NB4 (cell line): ENCODE measurements around a stretch of chr11.

DNA sequence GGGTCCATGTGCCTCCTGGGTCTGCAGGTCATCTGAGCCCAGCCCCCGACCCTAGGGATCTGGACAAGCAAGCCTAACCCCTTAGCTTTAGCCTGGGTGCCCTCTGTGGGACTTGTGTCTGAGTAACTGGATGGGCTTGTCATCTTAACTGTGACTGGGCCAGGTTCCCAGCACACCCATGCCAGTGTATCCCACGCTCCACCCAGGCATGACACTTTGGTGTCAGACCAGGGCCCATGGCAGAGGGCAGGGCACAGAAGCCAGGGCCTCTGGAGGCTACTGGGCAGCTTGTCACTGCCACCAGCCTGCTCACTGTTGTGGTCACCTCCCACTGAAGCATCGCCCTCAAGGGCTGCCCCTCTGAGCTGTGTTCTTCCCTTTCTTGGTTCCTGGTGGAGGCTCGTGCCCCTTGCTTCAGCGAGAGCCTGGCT, 80.7 kb downstream of the ST3GAL4 start:
- RRBS: no CpG with 5 or more reads among the region's 5 CpGs

DNA sequence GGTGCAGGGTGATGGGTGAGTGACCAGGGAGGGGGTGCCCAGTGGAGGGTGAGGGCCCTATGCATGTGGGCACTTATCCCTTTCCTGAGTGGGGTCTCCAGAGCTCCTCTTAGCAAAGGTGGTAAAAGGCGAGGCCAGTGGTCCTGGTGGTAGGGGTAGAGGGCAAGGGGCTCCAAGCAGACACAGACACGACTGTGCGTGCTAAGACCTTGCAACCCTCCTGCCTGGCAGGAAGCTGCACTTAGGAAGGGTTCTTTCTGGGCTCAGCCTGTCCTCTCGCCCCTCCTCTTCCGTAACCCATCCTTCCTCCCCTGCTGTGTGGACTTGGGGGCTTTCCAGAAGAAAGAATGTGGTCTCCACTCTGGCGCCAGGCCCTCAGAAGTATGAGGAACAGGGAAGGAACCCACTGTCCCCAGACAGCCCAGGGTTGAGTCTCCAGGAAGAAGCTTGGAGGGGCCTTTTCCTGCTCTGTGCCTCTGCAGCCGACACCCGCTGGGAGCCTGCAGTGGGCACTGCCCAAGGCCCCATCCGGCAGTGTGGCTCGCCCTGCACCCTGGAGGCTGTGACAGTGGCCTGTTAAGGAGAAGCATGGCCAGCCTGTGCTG, 112.5 kb downstream of the ST3GAL4 start:
- RRBS: no CpG with 5 or more reads among the region's 10 CpGs

DNA sequence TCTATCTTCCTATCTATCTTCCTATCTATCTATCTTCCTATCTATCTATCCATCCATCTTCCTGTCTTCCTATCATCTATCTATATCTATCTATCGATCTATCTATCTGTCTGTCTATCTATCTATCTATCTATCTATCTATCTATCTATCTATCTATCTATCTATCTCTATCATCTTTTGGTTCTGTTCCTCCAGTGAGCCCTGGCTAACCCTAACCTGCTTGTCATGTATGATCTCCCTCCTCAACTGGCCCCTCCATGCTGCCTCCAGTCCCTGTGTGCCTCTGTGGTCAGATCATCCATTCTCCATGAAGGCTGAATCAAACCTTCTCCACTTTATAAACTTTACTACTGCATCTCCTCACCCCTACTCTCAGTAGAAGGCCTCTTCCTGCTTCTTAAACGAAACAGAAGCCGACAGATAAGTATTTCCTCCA, 78.5 kb downstream of the KIRREL3 start:
- RRBS: no CpG with 5 or more reads among the region's 3 CpGs

GRCh38 chr11:126990268-126990833, 10.2 kb downstream of the KIRREL3 start:
- RRBS: no CpG with 5 or more reads among the region's 18 CpGs

DNA sequence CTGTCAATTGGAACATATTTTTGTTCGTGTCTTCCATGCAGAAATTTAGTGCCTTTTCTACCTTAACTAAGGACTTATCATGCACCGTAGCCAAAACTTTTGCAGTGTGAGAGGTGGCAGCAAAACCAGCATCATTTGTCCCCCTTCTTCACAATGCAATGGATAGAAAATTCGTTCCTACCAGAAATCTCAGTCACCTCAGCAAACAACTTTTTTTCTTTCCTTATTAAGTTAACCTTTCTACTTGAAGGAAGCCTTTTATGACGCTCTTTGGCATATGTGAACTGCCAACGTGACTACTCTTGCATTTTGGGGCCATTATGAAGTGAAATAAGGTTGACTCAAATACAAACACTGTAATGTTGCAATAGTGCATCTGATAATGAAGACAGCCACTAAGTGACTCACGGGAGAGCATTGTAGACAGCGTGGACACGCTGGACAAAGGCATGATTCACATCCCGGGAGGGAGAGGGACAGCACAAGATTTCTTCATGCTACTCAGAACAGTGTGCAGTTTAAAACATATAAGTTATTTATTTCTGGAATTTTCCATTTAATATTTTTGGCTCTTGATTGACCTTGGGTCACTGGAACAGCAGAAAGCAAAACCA, 560.8 kb downstream of the ETS1 start:
- RRBS: no CpG with 5 or more reads among the region's 9 CpGs

GRCh38 chr11:128300644-128301336, 286.6 kb downstream of the ETS1 start:
- RRBS: no CpG with 5 or more reads among the region's 3 CpGs

GRCh38 chr11:128304667-128305452, 282.5 kb downstream of the ETS1 start:
- RRBS: no CpG with 5 or more reads among the region's 7 CpGs

- RRBS: no CpG with 5 or more reads among the region's 24 CpGs
These were observed 262.9 kb downstream of the ETS1 start for GRCh38 chr11:128324047-128325331.

DNA sequence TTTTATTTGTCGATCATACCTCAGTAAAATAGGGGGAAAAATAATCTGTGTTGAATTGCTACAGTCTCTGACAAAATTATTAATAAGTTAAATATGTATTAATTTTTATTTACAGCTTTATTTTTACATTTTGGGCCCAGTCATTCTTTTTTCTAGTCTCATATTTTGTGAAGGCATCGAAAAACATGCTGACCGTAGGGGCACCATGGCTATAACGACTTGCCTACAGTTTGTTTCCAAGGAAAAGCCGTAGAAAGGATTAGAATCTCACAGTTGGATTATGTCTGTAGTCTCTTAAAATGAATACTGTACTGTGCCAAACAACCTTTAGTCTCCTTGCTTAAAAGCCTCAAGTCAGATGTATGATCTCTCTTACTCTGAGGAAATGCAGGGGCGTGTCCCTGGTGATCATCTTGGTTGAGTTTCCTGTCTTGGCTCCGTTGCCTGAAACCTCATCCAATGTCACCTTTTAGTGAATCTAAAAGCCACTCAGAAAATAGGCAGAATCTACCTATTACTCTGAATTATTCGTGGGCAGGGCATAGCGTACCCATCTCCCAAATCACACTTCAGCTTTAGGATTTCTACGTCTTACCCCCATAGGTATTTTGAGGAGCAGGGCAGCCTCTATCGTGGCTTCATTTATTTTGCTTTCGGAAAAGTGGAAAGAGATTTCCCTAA, 246.1 kb downstream of the ETS1 start:
- RRBS: no CpG with 5 or more reads among the region's 12 CpGs

- RRBS: no CpG with 5 or more reads among the region's 12 CpGs
These were observed 164.8 kb downstream of the ETS1 start for GRCh38 chr11:128422414-128423147.

GRCh38 chr11:128513868-128514894, 73.2 kb downstream of the ETS1 start:
- RRBS: no CpG with 5 or more reads among the region's 7 CpGs

DNA sequence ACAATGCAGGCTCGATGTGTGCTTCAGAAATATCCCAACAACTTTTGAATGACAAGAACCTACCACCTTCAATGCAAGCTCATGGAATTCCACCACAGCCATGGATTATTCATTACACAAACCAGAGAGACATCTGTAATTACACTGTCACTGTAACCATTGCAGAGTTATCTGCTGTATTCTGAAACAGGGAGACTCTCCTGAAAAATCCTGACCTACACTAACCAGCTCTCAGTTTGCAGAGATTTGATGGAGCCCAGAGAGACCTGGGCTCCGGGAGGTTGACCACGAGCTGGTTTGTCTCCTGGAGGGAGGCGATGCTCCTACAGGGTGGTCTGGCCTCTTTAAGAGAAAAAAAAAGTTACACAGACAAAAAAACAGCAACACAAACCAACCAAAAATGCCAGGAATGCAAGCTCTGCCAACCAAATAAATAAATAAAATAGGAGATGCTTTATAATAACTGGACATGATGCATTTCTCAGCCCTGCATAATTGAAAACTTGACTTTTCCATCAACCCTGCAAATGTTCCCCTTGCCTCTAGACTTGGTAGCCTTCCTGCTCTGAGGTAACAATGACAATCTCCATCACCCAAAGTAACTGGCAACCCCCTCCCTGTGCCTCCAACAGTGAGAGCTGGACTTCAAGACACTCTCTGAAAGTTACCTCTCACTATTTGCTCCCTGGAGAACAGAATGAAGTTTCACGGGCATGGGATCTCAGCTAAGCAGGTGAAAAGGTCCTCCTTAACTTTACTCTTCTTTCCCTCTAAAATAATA, 69.7 kb downstream of the ETS1 start:
- RRBS: no CpG with 5 or more reads among the region's 5 CpGs

DNA sequence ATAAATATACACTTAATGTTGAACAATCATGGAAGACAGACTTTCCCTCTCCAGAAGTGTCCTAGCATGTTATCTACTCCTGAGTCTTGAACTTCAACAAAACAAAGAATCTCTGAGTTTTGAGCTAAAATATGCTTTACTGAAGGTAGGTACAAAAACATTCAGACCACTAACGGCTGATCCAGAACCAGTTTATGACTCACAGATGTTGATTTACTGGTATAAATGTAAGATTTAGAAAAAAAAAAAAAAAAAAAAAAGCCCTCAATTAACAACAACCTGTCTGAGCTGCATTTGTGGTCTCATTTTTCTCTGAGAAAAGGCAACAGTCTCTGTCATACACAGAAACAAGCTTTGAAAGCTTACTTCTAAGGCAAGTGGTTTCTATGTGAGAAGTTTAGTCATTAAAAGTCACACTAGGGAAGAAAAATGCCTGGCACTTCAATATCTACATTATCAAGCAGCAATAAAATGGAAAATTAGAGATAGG, 61.9 kb downstream of the ETS1 start:
- RRBS: no CpG with 5 or more reads among the region's 1 CpG

DNA sequence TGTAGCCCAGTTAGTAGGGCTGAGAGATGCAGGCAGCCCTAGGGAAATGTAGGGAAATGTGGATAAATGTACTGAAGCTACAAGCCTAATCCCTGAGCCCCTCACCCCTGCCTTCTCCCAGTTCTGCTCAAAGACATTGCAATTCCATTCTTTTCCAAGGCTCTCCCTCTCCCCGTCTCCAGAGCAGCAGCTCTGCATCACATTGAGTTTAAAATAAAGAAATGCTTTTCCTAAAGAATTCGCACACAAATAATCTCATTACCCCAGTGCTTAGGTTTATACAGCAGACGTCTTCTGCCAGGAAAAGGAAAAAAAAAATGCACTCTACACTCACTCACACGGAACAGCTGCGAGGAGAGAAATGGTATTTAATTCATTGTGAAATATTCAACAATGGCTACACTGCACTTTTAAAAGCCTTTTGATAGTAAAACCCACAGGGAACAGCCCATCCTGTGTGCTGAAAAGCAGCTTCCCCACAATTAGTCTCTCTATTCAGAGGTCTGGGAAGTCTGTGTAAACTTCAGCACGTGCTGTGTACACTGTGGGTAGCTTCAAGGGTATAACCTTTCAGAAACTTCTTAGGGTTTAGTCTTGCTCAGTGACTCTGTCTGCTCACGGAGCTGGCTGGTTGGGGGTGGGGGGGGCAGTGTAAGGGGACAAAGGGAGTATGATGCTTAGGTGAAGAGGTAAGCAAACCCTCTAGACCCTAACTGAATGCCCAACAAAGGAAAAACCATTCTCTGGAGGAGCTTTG, 42.8 kb downstream of the ETS1 start:
- RRBS: no CpG with 5 or more reads among the region's 7 CpGs

- RRBS: no CpG with 5 or more reads among the region's 12 CpGs
These were observed 22.9 kb downstream of the FLI1 start for GRCh38 chr11:128716596-128717357.

- RRBS: no CpG with 5 or more reads among the region's 13 CpGs
These were observed 32.1 kb downstream of the FLI1 start for GRCh38 chr11:128725707-128726727.

DNA sequence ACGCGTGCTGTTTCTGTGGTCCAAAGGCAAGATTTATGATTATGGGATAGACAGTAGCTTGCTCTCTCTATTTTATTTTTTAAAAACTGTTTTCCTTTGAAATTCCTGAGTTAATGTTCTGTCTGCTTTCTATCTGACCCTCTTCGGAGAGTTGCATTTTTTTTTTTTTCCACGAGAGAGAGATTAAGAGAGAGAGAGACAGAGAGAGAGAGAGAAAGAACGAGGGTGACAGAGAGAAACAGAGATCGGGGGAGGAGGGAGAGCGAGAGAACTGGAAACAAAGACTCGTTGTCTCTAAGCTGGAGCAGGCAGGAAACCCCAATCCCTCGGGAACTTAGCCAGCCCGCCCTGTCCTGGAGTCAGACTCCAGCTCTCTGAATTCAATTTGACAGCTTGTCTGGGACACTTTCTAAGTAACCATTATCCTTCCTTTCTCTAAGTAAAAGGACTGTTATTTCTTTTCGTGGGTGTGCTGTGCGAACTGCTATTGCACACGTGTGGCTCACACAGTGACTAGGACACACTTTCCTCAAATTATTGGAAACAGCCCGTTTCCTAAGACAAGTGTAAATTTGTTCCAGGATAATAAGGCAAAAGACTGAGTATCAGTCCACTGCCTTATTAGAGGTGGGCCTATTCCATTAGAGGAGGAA, 76.9 kb downstream of the KCNJ1 start:
- RRBS: no CpG with 5 or more reads among the region's 14 CpGs

DNA sequence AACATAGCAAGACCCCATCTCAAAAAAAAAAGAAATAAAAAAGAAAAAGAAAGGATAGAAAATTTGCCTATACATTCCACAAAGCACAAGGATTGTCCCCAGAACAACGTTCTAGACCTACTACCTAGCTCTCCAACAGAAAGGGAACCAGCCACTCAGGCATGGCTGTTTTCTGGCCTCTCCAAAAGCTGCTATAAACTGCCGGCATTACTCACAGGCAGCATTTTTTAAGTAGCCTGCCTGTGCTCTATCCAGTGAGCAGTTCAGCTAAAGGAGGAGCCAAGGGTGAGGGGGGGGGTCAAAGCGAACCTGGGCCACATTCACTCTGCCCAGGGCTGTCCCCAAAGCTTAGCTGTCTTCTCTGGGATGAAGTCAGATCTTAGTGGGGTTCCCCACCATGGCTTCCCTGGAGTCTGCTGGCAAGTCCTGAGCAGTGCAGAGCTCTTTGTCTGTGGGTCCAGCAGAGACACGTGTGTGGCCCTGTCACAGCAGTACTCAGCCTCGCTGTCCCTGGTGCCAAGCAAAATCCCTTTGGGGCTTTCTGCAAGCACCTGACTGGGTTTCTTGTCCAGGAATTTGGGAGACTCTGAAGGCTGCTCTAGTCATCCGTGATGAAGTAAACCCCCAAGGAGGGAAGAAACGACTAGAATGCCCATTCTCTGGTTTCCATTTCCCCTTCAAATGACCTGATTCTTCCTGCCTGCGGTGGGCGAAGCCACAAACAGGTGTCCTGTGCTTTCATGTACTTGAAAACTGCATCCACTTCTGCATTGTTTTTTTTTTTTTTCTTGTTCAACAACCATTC, 2.5 kb downstream of the KCNJ5 start:
- RRBS: no CpG with 5 or more reads among the region's 9 CpGs

- RRBS: 40% methylated on average over 3 of the region's 10 CpGs
These were observed 12.6 kb downstream of the KCNJ5 start for GRCh38 chr11:128903630-128904219.

GRCh38 chr11:128906259-128906748, 15.1 kb downstream of the KCNJ5 start:
- RRBS: no CpG with 5 or more reads among the region's 5 CpGs